Right atrium auricular region (tissue), 2 donors: ENCODE data around the genes PNMA5, PLXNB3 and PDZD4.

GRCh38 chrX:152932468-152932982 lies 34.7 kb downstream of the ZNF185 start:
- PRO-cap, result no peak
- RAMPAGE, long total RNA, 2 experiments, result no peak in any of the 2 experiments

DNA sequence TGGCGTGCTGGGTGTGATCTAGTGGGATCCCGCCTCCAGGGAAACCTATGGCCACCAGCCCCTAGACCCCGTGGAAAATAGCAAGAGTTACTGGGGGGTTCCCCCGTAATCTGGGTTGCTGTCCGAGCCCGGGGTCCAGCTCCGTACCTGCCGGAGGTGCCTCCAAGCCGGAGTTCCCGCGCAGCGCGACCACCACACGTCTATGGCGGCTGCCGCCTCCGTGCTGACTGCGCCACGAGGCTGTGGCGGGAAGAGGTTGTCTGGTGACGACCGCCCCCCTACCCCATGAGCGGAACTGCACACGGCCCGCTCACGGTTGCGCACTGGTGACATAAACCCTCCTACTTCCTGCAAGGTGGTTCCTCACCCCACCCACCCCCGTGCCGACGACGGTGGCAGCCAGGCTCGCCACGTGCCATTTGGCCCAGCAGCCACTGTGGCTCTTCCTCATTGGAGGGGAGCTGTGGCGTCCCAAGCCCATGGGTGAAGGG lies at the start of gene PNMA5:
PNMA5 (minus strand) TSS at position 231 of the 491 bp plus-strand sequence.
- PRO-cap, result no peak
- RAMPAGE, long total RNA, 2 experiments, result no peak in any of the 2 experiments

GRCh38 chrX:153370923-153371550 lies 30.1 kb downstream of the PNMA6E start:
- PRO-cap, result no peak
- RAMPAGE, long total RNA, 2 experiments, result no peak in any of the 2 experiments

DNA sequence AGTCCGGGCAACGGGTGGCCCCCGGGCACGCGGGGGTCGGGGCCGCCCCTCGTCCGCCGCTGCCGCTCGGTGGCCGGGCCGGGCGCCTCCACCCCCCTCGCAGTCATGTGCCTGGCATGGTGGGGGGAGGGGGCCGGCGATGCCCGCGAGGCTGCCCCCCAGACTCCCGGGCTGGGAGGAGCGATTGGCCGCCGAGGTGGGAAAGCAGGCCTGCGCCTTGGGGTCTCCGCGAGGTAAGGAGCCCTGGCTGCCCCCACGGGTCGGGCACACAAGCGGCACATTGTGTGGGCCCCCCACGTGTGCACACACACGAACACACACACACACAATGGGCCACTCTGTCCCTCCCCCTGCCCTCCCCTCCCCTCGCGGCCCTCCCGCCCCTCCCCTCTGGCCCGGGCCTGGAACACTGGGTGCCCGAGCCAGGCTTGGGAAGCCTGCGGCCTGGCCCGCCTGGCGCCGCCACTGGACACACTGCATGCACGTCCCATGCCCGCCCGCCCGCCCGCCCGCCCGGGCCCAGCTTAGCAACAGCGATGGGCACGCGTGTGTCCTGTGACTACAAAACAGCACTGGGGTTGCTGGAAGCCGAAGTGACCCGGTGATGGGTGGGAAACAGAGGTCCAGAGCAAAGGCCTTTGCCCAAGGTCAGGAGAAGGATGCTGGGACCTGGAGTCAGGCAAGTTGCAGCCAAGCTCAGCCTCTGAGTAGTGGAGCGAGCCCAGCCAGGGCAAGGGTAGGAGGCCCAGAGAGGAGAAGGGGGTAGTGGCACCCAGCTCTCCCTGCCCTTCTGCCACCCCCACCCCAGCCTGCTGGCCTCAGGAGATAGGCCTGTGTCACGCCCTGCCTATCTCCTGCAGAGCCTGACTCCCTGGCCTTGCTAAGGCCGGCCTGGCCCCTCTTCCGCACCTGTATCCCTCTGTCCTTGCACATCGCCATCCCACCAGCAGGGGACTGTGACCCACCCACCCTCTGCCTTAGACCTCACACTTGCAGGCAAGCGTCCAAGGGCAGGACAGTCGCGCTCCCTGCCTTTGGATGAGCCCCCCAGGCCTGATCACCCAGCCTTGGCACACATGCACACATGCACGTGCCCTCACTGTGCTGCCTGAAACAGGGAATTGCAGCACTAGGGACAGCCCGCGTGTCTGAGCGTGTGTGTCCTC lies 1.6 kb downstream of the SLC6A8 start:
- PRO-cap, result bidirectional peak, plus-strand start at position 591 of the sequence, minus-strand start at position 61 of the sequence
- RAMPAGE, long total RNA, 2 experiments, result start-site peak on the plus strand in 1 of 2 experiments, centred at position 631 of the sequence, 6 reads per replicate

GRCh38 chrX:153690087-153690851 lies 2.5 kb downstream of the SLC6A8 start:
- PRO-cap, result no peak
- RAMPAGE, long total RNA, 2 experiments, result no peak in any of the 2 experiments

GRCh38 chrX:153696674-153697471 lies 9.1 kb downstream of the SLC6A8 start:
- PRO-cap, result no peak
- RAMPAGE, long total RNA, 2 experiments, result no peak in any of the 2 experiments

GRCh38 chrX:153700405-153701080 lies 12.8 kb downstream of the SLC6A8 start:
- PRO-cap, result bidirectional peak, plus-strand start at chrX:153700843, minus-strand start at chrX:153700651
- RAMPAGE, long total RNA, 2 experiments, result no peak in any of the 2 experiments

DNA sequence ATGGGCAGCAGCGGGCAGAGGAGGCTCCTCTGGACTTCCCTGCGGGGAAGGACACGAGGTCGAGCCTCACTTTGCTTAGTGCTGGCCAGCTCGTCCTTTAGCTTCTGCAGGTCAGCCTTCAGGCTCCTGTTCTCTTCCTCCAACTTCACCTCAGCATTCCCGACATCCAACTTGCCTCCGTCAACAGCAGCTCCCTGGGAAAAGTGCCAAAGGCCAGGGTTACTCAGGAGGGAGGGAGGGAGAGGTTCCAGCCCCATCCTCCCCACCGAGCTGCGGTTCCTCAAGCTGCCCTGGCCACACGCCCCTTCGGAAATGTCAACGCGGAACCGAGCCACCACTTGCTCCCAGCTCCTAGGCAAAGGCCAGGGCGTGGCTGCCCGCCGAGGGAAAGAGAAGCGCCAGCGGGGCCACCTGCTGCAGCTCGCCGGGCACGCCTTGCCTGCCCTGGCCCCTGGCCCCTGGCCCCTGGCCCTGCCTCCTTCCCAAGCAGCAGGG lies 15.2 kb downstream of the SLC6A8 start:
- PRO-cap, result no peak
- RAMPAGE, long total RNA, 2 experiments, result no peak in any of the 2 experiments

DNA sequence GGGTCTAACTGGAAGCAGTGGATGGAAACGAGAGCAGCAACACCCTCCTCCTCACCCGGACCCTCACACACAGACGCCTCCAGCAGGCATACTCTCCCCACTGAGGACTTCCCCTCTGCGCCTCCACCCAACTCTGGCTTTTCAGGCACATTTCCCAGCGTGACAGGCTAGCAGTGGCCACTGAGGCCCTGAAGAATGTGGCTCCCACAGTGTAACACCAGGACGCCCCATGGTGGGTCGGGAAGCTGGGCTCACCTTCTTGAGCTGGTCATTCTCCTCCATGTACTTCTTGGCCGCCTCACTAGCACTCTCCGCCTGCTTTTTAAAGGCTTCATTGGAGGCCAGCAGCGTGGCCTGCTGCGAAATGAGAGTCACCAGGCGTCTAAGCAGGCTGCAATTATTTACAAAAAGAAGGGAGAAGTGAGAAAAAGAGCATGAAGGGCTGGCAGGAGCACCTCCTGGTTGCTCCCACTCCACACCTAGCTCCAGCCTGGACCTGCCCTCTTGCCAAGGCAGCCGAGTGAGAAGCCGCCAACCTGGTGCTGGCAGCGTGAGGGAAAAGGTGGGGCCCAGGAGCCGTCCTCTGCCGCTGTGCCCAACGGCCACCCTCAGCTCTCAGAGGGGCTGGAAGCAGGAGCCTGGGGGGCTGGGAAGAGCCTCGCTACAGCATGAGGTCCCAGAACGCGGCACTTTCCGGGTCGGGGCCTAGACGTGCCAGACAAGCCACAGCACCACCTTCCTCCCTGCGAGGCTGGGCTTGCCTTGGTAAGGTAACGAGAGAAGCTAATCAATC lies 16.2 kb downstream of the SLC6A8 start:
- PRO-cap, result no peak
- RAMPAGE, long total RNA, 2 experiments, result no peak in any of the 2 experiments

DNA sequence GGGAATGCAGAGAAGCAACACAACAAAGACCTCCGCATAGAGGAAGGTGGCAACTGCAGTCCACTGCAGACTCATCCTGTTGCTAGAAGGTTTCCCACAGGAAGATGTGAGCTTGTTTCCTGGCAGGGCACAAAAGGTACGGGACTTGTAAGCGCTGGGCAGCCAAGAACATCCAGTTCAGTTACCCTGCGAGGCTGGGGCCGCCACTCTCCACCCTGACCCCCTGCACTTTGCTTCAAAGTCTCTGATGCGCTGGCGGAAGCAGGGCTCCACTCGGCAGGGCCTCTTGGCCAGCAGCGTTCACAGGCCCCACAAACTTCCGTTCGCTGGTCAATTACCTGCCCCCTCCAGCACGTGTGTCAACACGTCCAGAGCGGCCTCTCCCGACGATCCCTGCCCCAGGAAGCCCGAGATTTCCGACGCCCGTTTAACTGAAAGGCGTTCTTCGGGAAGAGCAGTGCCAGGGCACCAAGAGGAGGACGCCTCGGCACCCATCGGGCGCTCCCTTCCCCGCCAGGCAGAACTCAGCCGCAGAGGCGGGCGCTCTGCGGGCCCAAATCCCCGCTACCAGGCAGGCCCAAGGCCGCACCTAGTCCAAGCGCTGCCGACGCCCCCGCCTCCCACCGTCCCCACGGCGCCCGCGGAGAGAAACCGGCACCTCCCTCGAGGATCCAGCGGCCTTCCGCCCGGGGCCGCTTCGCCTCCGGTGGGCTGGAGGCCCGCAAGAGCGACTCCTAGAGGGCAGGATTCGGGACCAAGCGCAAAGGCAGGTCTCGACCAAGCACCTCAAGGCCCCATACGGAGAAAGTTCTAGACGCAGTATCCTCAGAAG lies 801 bp downstream of the BCAP31 start:
- PRO-cap, result unidirectional peak, plus-strand start at position 238 of the sequence; unidirectional peak, plus-strand start at position 457 of the sequence
- RAMPAGE, long total RNA, 2 experiments, result no peak in any of the 2 experiments

DNA sequence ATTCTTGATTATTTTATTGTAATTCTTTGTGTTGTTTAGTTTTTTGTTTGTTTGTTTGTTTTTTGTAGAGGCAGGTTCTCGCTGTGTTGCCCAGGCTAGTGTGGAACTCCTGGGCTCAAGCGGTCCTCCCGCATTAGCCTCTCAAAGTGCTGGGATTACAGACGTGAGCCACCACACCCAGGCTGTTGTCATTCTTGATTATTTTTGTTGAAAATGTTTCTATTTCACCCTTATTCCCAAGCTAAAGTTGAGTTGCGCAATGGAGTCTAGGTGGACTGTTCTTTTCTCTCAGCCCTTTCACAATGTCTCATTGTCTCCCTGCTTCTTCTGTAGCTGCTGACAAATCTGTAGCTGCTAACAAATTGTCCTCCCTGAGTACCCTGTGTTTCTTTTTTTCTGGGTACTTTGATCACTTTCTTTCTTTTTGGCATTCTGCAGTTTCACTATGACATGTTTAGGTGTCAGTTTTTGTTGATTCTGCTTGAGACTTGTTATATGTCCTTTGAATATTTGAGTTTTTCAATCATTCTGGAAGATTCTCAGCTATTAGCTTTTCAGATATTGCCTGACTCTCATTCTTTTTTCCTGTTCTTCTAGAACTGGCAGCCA lies 6.4 kb downstream of the ABCD1 start:
- PRO-cap, result no peak
- RAMPAGE, long total RNA, 2 experiments, result no peak in any of the 2 experiments

- PRO-cap, result unidirectional peak, plus-strand start at chrX:153764221
- RAMPAGE, long total RNA, 2 experiments, result start-site peak on the plus strand in 1 of 2 experiments, at chrX:153764215-153764278 at its widest, 21 reads per replicate
These were observed at the start of gene PLXNB3 for GRCh38 chrX:153763965-153764368. Gene PLXNB3 (plus strand): TSS chrX:153764249.

- PRO-cap, result no peak
- RAMPAGE, long total RNA, 2 experiments, result no peak in any of the 2 experiments
These were observed 1.6 kb downstream of the PDZD4 start for GRCh38 chrX:153828567-153829301.

GRCh38 chrX:153829777-153830559 lies at the start of gene PDZD4:
Gene PDZD4 (minus strand): TSS chrX:153830544.
- PRO-cap, result bidirectional peak, plus-strand start at chrX:153830089, minus-strand start at chrX:153830001
- RAMPAGE, long total RNA, 2 experiments, result no peak in any of the 2 experiments

DNA sequence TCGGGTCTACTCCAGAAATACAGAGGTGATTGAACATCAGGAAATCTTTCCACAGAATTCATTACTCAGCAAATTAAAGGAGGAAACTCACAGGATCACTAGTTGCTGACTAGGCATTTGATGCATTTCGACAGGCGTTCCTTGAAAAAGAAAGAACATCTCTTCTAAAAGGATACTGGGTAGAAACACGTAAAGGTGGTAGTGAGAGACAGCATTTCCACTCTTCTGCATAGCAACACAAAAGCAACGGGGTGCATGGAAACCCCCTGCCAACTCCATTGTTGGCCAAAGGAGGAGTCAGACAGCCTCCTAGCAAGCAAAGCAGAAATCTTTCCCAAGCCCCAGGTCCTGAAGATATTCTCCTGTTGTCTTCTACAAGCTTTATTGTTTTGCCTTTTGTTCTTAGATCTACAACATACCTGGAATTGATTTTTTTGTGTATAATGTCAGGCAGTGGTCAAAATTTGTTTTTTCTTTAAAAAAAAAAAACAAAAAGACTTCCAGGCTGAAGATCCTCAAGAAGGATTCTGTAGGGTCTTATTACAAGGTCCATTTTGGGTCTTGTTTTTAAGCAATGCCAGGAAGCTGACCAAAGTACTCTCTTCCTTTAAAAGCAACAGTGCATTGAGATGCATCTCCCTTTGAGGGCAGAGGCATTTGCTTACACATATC lies 14.4 kb upstream of the PDZD4 start:
- PRO-cap, result no peak
- RAMPAGE, long total RNA, 2 experiments, result no peak in any of the 2 experiments

- PRO-cap, result no peak
- RAMPAGE, long total RNA, 2 experiments, result no peak in any of the 2 experiments
These were observed 7.0 kb downstream of the L1CAM start for GRCh38 chrX:153878879-153879498.

GRCh38 chrX:153882609-153883732 lies 3.0 kb downstream of the L1CAM start:
- PRO-cap, result unidirectional peak, plus-strand start at chrX:153882977
- RAMPAGE, long total RNA, 2 experiments, result no peak in any of the 2 experiments

GRCh38 chrX:153925212-153925985 lies 665 bp downstream of the ARHGAP4 start:
- PRO-cap, result no peak
- RAMPAGE, long total RNA, 2 experiments, result no peak in any of the 2 experiments

DNA sequence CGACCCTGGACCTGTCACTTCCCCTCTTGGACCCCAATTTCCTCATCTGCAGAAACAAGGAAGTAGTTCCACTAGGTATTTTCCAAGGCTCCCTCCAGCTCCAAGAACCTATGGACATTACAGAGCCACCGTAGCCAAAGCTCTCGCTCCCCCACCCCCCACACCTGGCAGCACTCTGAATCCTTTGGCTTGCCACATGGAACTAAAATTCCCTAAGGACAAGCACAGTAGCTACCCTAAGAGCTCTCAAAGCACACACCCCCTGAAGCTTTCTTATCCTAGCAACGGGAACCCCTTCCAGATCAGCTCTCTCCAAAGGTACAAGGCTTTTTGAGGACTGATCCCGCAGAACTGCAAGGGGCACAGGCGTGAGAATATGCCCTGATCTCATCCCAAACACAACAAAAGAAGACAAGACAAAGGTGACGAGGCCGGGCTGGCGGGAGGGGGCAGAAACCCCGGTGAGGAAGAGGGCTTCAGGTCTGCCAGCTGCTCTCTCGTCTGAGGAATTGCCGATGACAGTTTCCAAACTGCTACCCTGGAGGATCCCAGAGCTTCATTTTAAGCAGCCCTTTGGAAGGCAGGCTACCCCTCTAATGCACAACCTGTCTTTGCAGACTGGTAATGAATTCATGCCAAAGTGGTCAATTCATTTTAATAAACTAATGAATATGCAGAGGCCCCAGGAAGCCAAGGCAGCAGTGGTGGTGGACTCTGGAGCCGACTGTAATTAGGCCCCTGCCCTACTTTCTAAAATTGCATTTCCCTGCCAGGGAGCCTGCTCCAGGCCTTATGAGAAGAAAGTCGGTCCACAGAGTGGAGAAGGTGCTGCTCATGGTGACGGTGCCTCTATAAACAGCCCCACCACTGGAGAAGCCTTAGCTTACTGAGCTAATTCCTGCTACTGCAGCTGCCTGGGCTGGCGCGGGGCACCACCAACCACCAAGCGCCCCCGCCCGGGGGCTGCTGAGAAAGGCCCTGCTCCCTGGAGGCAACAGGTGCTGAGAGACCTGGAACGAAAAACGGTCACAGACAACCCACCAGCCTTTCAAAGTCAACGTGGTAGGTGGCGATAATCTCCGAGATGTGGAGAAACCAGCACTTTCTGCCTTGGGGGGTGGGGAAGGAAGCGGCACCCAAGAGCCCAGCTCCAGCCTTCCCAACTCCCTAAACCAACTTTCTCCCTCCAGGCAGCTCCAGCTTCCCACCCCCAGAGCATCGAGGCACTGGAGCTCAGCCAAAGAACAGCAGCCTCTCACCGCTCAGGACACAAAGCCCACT lies 3.2 kb downstream of the HCFC1 start:
- PRO-cap, result no peak
- RAMPAGE, long total RNA, 2 experiments, result no peak in any of the 2 experiments

GRCh38 chrX:153982459-153982848 lies 9.9 kb downstream of the TMEM187 start:
- PRO-cap, result no peak
- RAMPAGE, long total RNA, 2 experiments, result no peak in any of the 2 experiments